ENCODE results near the genes EMILIN2 and MYL12B.

- PRO-cap, result unidirectional peak, minus-strand start at chr18:268477
- RAMPAGE, long total RNA, 4 experiments, result no peak in any of the 4 experiments
Observed at GRCh38 chr18:268336-269219, 731 bp upstream of the THOC1 start.

DNA sequence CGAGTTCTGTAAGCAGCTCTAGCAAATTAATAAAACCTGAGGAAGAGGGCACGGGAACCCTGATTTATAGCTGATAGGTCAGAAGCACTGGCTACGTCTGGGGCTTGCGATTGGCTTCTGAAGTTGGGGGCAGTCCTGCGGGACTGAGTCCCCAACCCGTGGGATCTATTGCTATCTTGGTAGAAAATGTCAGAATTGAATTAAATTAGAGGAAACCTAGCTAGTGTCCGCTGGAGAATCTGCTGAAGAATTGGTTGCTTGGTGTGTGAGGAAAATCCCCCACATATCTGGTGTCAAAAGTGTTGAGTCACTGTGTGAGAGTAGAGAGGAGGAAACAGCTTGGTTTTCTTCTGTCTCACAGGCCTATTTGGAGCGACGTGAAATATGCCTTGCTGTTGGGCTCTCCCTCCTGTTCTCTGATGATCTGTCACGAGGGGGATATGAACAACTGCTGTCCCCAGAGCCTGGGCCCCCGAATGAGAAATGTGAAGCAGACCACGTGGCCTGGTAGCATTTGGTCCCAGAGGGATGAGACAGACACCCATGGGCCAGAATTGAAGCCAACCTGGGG lies 18.4 kb upstream of the COLEC12 start:
- PRO-cap, result no peak
- RAMPAGE, long total RNA, 4 experiments, result no peak in any of the 4 experiments

GRCh38 chr18:659517-659803 lies 2.0 kb downstream of the TYMS start:
- PRO-cap, result no peak
- RAMPAGE, long total RNA, 4 experiments, result no peak in any of the 4 experiments

GRCh38 chr18:688227-688952 lies 24.0 kb downstream of the ENOSF1 start:
- PRO-cap, result no peak
- RAMPAGE, long total RNA, 4 experiments, result no peak in any of the 4 experiments

DNA sequence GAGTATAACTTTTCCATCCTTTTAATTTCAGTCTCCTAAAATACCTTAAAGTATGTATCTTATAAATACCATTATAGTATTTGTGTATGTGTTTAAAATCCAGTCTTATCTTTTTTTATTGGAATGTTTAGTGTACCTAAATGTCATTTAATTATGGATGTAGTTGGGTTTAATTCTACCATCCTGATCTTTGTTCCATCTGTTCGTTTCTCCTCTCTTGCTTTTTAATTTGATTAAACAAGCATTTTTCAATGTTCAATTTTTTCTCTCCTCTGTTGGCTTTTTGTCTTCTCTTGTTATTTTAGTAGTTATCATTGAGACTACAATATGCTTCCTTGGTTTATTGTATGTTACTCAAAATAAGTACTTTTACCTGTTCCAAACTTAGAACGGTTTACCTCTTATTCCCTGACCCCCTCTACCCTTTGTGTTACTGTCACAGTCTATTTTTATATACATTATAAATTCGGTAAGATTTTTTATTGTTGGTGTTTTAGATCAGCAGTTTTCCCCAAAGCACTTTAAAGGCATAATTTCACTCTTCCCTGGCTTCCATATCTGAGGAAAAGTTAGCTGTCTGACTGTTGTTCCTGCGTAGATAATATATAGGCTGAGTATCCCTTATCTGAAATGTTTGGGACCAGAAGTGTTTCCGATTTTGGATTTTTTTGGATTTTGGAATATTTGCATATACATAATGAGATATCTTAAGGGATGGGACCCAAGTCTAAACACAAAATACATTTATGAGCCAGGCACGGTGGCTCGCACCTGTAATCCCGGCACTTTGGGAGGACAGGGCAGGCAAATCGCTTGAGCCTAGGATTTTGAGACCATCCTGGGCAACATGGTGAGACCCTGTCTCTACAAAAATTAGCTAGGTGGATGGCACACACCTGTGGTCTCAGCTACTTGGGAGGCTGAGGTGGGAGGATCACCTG lies 15.1 kb upstream of the ENOSF1 start:
- PRO-cap, result no peak
- RAMPAGE, long total RNA, 4 experiments, result no peak in any of the 4 experiments

- PRO-cap, result no peak
- RAMPAGE, long total RNA, 4 experiments, result no peak in any of the 4 experiments
Observed at GRCh38 chr18:830030-830979, 18.3 kb upstream of the YES1 start.

DNA sequence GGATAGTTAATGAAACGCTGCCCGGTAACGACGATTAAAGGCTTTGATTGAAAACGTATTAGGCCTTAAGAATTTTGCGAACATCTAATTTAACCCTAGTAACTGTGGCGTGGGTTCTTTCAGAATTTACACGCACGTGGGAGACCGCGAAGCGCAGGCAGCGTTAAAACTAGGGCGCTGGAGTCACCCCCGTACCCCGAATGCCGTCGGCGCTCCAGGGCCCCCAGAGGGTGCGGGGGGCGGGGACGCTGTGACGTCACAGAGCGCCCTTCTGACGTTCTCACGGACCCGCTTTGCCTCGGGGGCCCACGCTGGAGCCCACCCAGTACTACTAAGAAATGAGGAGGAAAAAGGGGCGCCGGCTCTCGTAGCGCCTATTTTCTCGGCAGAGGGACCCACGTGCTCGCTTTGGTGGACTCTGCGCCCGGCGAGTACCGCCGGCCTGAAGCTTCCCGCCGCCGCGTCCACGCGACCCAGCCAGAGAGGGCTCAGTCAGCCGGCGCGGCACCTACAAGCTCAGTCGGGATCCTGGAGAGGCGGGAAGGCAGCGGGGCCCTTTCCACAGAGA lies 537 bp upstream of the SMCHD1 start:
- PRO-cap, result bidirectional peak, plus-strand start at position 519 of the sequence, minus-strand start at position 202 of the sequence
- RAMPAGE, long total RNA, 4 experiments, result no peak in any of the 4 experiments

DNA sequence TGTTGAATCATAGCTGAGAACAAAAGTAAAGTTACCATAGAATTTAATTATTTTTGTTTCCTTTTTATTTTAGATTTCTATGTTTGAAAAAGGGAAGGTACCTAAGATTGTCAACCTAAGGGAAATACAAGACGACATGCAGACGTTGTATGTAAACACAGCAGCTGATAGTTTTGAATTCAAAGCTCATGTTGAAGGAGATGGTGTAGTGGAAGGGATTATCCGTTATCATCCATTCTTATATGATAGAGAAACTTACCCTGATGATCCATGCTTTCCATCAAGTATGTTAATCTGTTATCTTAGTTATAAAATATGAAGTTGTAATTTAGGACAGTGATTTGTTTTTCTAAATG lies 42.2 kb downstream of the SMCHD1 start:
- PRO-cap, result no peak
- RAMPAGE, long total RNA, 4 experiments, result start-site peak on the plus strand in 1 of 4 experiments, centred at position 176 of the sequence, 30 reads per replicate

DNA sequence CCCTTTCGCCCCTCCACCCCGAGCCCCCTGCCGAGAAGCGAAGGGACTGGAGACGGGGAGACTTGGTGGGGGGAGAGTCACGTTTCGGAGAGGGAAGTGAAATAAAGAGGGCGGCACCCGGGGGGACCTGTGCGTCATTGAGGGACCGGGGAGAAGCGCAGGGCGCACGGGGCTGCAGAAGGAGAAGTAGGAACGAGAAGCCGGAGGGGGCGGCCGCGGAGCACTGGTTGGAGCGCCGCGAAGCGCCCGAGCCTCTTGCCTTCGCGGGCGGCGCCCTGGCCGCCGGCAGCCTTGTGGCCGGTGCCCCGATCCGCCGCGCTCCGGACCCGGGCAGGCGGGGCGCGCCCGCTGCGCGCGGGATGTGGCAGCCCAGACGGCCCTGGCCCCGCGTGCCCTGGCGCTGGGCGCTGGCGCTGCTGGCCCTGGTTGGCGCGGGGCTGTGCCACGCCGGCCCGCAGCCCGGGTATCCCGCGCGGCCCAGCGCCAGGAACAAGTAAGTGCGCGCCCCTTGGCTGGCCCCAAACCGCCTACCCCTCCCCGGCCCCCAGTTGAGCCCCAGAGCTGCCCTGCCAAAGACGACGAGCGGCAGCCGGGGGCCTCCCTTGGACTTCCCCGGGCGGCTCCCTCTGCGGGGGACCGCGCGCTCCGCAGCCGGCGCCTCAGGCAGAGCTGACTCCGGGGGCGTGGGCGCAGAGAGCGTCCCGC lies at the start of gene EMILIN2:
Gene EMILIN2 (plus strand): TSS at position 177 of the 705 bp plus-strand sequence.
- PRO-cap, result bidirectional peak, plus-strand start at position 189 of the sequence, minus-strand start at position 64 of the sequence
- RAMPAGE, long total RNA, 4 experiments, result no peak in any of the 4 experiments

- PRO-cap, result bidirectional peak, plus-strand start at chr18:2848037, minus-strand start at chr18:2847813
- RAMPAGE, long total RNA, 4 experiments, result no peak in any of the 4 experiments
Observed at GRCh38 chr18:2847535-2848229, 876 bp downstream of the EMILIN2 start.

DNA sequence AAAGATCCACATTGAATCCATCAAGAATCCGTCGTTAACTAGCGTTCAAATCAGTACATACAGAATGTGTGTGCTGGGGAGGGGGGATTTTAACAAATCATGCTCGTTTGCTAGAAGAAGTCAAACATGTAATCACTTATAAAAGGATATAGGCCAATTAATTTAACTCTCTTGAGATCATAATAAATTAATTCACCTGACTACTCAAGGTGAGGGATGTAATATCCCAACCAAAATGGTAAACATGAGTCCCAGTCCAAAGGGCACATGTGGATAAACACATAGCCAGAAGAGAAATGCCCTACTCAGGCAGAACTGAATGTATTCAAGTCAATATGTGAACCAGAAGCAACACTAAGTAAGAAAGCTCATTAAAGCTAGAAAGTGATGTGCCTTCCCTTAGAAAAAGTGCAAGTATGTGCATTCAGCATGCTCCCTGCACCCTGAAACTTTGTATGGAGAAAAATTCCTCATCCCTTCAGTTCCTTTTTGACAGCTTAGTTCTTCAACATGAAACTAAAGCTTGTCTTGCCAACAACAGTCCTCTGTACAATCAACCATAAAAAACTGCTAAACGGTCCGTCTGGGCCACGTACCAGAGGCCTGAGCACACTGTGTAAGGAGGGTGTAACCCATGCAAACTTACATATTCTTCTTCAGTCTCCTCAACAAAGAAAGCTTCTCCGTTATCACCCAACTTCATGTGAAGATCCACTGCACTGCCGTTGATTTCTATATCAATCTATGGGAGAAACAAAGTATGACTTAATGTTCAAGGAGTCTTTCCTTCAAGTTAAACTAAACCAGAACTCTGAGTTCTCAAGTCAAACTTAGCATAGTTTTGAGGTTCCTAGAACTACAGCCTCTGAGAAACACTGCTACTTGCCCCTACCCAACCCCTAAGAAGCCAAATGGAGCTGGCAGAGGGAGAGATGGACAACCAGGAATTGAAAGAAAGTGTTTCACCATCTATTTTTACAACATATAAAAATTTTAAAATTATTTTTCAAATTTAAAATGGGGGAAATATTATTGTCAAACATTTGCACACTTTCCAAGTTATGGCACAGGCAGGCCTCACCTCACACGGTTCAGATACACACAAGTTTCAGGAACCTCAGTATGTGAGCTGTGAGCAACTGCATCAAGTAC lies 58.7 kb downstream of the LPIN2 start:
- PRO-cap, result no peak
- RAMPAGE, long total RNA, 4 experiments, result no peak in any of the 4 experiments

GRCh38 chr18:2970323-2970732 lies 42.6 kb downstream of the LPIN2 start:
- PRO-cap, result no peak
- RAMPAGE, long total RNA, 4 experiments, result no peak in any of the 4 experiments

- PRO-cap, result bidirectional peak, plus-strand start at chr18:2981453, minus-strand start at chr18:2981257
- RAMPAGE, long total RNA, 4 experiments, result no peak in any of the 4 experiments
Observed at GRCh38 chr18:2981082-2981946, 31.6 kb downstream of the LPIN2 start.

DNA sequence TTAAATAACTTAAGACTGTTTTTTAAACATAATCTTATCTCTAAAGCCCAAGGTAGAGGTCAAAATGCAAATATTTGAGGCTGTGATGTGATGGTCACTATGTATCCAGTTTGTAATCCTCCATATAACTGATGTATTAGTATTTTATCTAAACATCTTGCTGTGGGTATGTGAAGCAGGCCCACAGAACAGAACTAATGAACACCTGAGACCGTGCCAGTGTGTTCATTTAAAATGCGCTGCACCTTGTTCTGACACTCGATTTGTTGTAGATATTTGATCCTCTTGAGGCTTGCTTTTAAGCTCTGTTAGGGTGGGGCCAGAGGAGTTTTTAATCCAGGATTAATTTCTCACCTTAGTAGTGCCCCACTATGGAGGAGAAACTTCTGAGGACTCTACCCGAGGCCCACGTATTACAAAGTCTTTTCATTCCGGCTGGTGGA lies 49.6 kb upstream of the LPIN2 start:
- PRO-cap, result no peak
- RAMPAGE, long total RNA, 4 experiments, result no peak in any of the 4 experiments

- PRO-cap, result no peak
- RAMPAGE, long total RNA, 4 experiments, result no peak in any of the 4 experiments
Observed at GRCh38 chr18:3079082-3079618, 66.2 kb upstream of the LPIN2 start.

DNA sequence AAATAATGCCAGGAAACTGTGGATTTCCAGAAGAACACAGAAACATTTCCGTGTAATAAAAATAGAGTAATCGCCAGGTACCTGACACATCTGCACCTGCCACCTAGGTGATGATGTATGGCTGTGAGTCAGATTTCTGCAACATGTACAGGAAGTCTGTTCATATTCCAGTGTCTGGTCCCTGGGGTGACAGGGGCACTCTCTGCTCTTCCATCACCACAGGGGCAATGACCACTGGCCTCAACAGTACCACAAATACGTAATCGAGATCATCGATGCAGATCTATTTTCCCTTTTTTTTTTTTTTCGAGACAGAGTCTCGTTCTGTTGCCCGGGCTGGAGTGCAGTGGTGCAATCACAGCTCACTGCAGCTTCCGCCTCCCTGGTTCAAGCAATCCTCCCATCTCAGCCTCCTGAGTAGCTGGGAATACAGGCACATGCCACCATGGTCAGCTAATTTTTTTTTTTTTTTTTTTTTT lies 101.2 kb upstream of the LPIN2 start:
- PRO-cap, result unidirectional peak, plus-strand start at position 175 of the sequence
- RAMPAGE, long total RNA, 4 experiments, result no peak in any of the 4 experiments

DNA sequence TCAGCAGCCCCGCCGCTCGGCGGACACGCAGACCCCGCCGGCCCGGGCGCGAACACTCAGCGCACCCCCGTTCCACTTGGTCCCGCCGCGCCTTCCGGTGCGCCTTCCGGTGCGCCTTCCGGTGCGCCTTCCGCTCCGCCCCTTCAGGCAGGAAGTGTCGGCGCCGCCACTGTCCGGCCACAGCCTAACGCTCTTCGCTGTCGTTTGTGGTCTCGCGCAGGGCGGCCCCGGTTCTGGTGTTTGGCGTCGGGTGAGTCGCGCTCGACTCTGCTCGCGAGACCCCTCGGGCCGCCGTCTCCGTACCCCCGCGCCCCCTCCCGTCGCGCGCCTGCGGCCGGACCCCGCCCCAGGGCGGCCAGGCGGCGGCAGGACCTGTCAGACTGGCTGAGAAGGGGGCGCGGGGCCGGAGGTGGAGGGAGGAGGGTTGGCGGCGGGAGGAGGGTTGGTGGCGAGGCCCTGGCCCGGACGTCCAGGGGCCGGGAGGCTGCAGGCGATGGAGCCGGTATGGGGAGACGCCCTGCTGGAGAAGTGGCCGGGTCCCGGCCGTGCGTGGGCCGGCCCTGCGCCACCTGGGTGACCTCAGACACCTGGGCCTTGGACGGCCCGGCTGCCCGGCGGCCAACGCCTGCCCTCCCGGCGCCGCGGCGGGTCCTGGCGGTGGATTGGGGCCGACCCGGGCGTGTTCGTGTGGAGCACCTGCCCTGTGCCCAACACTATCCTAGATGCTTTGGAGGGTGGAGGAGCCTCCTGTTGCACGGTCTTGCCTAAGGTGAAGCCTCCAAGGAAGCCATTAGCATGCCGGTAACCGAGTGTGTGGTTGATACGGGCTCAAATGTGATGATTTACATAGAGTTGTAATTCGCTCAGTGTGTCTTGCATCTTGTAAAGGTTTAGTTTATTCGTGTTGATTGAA lies at the start of gene MYL12B:
Gene MYL12B (plus strand): TSS at position 146 of the 913 bp plus-strand sequence.
- PRO-cap, result bidirectional peak, plus-strand start at position 153 of the sequence, minus-strand start at position 96 of the sequence
- RAMPAGE, long total RNA, 4 experiments, result start-site peak on the plus strand in 4 of 4 experiments, centred at positions 169 to 172 of the sequence, 118 to 6,555 reads per replicate

DNA sequence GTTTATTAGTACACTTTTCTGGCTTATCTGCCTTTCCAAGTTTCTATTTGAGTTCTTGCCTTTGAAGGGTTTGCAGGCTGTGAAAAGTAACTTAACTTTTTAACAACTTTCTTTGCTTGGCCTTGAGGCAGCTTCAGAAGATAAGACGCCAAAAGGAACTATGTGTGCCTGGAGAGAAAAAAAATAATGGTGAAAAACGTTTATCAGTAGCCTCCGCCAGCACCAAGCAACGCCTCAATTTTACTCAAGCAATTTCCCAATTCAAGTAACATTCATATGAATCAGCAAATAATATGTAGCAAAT lies 3.0 kb upstream of the TGIF1 start:
- PRO-cap, result no peak
- RAMPAGE, long total RNA, 4 experiments, result no peak in any of the 4 experiments

DNA sequence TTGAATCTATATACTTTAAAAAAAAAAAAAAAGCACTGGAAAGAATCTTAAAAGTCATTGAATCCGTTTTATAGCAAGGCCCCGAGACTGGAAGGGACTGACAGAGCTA lies 2.8 kb upstream of the TGIF1 start:
- PRO-cap, result no peak
- RAMPAGE, long total RNA, 4 experiments, result no peak in any of the 4 experiments

DNA sequence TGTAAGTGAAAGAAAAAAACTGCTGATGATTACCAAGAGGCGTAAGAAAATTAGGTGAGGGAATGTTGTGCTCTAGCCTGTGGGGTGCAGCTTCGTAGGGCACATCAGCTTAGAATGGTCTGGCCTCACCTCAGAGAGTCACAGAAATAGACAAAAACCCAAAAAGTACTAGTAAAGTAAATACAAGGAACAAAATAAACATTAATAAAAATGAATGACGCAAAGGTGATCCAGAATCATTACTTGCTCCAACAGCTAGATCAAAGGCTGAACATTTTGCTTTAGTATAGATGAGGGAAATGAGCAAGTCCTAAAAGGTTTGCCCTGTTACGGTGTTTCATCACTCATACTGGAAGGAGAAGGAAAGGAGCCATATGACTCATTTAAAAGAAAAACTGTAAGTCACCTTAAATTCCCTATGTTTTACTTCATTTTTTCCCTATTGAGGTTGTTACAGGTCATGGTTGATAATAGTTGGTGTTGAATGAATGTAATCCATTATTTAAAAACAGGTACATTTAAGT lies 9.4 kb downstream of the TGIF1 start:
- PRO-cap, result no peak
- RAMPAGE, long total RNA, 4 experiments, result no peak in any of the 4 experiments